Camera-type eye (tissue), 1 donor: Measurements from ENCODE around the gene FABP3.

- RAMPAGE, long total RNA, result no peak
Observed at GRCh38 chr1:29550042-29550638, 313.8 kb downstream of the PTPRU start.

- RAMPAGE, long total RNA, result no peak
Observed at GRCh38 chr1:29984985-29985790, 738.2 kb downstream of the MATN1 start.

GRCh38 chr1:30738789-30739114 is 15.4 kb upstream of the MATN1 start:
- RAMPAGE, long total RNA, result no peak

DNA sequence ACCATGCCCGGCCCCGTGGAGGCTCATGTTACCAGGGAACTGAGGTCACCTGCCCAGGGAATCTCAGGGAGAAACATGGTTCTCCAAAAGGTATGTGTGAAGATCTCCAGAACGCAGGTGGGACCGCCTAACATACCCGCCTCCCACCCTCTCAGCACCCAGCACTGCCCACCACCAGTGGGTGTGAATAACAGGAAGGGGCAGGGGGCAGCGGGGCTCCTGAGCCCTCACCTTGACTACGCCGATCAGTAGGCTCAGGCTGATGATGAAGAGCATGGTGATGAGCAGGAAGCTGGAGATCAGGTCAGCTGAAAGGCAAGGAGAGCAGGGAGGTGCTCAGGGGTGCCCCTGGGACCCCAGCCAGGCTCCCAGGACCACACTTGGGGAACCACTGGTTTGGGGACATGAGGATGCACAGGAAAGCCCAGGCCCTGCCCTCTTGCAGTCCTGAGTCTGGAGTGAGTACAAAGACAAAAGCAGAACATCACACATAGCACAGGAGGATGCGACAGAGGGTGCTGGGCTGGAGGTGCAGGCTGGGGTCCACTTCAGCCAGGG is 16.1 kb downstream of the LAPTM5 start:
- RAMPAGE, long total RNA, result no peak

DNA sequence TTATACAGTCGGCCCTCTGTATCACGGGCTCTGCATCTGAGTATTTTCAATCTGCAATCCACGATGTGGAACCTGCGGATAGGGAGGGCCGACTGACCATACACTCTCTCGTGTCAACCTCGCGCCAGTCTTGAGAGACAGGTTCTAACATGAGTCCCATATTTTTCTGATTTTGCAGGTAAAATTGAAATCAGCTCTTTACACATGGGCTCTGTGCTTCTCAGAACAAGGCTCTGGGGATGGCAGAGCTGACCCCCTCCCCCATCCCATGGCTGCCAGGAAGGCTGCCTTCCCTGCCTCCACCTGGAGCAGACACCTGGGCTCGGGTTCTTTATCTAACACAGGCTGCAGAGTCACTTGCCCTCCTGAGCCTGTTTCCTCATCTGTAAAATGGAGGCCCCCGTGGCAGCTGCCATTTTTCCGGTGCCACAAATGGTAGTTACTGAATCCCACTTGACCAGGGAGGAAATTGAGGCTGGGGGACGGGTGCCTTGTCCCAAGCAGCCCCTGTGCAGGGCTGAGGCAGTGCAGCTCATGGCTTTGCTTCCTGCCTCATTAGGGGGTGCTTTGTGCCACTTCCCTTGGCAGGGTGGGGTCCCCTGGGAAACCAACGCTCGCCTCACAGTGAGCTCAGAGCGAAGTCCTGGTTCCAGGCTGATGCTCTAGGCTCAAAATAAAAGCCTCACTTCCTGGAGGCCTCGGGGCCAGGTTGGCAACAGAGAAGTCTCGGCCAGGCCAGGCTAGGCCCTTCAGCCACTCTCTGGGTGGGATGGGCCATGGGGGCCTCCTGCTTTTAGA is 7.0 kb downstream of the LAPTM5 start:
- RAMPAGE, long total RNA, result no peak

DNA sequence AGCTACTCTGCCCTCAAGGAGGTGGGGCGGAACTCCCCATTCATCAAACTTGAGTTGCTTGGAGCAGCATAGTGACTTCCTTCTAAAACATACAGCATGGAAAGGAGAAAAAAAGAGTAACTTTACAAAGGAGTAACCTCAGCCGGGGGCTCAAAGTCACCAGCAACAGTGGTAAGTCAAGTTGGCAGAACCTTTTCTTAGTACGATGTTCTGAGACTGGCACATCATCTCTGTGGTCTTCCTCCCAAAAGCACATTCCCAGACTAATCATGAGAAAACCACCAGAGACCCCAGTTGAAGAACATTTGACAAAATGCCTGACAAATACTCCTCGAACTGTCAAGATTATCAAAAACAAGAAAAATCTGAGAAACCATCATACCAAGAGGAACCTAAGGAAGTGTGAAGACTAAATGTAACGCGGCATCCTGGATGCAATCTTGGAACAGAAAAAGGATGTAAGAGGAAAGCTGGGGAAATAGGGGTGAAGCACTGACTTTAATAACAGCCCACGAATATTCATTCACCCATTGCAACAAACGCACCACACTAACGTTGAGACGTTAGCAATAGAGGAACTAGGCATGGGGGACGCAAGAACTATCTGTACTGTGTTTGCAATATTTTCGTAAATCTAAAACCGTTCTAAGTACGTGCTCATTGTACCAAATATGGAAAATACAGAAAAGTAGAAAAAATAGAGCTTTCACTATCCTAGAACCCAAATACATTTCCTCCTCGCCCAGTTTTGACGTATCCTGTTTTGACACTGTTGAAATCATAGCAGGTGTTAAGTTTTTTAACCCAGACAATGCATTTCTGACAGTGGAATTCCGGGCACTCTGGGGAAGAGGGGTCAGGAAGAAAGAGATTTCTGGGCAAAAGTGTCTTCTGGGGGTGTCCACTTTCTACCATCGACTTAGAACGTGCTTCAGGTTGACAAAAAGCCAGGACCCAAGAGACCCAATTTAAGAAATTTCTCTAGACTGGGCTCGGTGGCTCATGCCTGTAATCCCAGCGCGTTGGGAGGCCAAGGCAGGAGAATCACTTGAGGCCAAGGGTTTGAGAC is 4.0 kb downstream of the LAPTM5 start:
- RAMPAGE, long total RNA, result no peak

DNA sequence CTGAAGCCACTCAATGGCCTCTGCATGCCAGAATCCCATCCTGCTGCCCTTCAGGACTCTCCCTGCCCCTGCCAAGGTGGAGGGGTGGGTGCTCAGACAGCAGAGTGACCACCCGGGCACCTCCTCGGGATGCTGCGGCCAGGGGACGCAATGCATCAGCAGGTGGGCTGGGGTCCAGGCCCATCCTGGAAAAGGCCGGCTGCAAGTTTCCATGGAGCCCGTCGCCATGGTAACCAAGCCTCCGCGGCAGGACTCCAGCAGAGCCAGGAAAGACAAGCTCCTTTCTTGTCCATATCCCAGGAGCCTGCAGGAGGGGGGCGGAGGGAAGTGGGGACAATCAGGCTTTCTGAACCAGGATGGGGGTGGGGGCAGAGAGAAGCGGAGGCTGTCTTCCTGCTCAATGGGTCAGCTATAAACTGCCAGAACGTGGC is 58.6 kb upstream of the LAPTM5 start:
- RAMPAGE, long total RNA, result no peak

GRCh38 chr1:30854111-30854481 is 54.5 kb downstream of the SDC3 start:
- RAMPAGE, long total RNA, result no peak

- RAMPAGE, long total RNA, result no peak
Observed at GRCh38 chr1:30896967-30897392, 11.6 kb downstream of the SDC3 start.

DNA sequence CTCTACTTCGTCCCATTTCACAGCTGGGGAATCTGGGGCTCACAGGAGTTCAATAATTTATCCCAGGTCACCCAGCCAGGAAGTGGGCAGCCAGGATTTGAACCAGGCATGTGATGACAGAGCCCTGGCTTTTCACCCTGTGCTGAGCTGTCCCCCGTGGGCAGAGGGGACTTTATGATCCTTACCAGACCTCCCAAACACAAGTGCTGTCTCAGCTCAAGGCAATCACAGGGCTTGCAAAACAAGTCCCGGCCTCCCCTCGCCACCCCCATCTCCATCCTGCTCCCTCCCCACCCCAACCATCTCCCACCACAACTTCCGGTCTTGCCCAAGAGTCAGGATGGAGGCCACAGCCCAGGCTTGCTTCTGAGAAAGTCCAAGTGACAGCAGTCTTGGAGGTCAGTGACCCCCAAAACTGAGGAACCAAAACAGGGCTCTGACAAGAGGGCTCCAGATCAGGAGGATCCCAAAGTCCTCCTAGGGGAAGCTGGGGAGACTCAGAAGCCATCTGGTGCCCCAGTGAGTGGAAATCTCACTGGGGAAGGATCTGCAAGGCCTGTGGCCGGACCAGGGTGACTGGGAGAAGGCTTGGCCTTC is 4.4 kb upstream of the SDC3 start:
- RAMPAGE, long total RNA, result no peak

DNA sequence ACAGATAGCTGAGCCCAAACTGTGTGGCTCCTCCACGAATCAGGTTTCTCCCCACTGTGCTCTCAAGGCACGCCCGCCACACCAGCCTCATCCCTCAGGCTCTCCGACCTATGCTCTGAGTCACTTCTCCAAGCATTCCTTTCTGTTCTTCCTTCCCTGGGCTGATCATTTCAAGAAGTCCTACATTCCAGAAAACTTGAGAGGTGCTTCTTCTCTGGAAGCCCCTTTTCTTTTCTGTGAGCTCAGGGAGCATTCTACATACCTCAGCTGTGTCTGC is 25.4 kb upstream of the SDC3 start:
- RAMPAGE, long total RNA, result no peak

- RAMPAGE, long total RNA, result no peak
Observed at GRCh38 chr1:31100938-31101504, 35.5 kb upstream of the PUM1 start.

- RAMPAGE, long total RNA, result no peak
Observed at GRCh38 chr1:31327302-31327755, 30.5 kb downstream of the ZCCHC17 start.

- RAMPAGE, long total RNA, result no peak
Observed at GRCh38 chr1:31364441-31365195, 8.3 kb downstream of the FABP3 start.

DNA sequence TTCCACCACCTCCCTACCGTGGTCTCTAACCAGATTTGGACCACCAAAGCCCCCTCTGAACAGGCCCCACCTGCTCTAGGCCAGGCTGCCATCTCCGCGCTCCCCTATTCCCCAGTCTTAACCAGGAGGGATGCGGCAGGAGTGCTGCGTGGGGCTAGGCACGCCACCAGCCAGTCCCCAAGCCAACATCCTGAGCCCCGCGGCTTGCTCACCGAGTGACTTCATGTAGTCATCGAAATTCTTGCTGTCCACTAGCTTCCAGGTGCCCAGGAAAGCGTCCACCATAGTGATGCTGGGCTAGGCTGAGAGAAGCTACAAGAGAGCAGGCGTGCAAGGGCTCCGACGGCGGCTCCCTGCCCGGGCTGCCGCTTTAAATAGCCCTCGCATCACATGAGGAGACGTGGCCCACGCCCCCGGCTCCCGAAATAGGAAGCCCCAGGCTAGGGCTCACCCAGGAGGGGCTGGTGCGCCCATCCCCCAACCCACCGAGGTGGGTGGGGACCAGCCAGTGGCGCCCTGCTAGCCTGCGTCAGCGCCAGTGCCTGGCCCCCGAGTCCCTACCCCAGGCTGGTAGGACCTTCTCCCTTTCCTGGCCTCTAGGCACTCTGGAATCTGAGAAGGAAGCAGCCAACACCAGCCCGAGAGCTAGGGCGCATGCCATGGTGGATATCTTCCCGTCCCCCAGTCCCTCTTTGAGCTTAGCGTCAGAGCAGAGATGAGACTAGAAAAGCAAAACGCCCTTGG is at the start of gene FABP3:
Gene FABP3 (minus strand): TSS at position 347 of the 744 bp plus-strand sequence.
- RAMPAGE, long total RNA, result start-site peak on the minus strand centred at position 398 of the sequence, 179 bp wide, 515 reads

DNA sequence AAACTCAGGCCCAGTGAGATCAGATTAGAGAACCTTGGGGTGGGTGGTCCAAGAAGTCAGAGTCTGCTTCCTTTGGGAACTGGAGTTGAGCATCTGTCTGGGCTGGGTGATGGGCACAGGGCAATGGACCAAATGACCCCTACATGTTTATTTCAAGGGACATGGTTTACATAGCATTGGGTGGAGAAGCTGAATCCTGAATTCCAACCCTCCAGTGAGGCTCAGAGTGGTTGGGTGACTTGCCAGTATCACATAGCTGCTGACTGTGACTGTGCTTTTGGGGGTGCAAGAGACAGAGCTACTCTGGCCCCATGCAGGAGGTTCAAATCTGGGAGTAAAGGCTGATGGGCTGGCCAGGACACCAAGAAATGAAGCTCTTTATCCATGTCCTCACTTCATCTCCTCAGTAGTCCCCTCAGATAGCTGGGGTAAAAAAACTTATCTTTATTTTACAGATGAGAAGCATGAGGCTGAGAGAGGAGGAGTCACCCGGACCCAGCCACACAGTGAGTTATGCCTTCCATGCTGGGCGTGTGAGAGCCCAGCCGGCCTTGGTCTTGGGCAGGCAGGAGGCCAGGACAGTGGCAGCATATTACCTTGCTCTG is 3.0 kb upstream of the SERINC2 start:
- RAMPAGE, long total RNA, result no peak

- RAMPAGE, long total RNA, result no peak
Observed at GRCh38 chr1:31413661-31414457, 846 bp downstream of the SERINC2 start.

- RAMPAGE, long total RNA, result no peak
Observed at GRCh38 chr1:31434762-31435246, 21.8 kb downstream of the SERINC2 start.

DNA sequence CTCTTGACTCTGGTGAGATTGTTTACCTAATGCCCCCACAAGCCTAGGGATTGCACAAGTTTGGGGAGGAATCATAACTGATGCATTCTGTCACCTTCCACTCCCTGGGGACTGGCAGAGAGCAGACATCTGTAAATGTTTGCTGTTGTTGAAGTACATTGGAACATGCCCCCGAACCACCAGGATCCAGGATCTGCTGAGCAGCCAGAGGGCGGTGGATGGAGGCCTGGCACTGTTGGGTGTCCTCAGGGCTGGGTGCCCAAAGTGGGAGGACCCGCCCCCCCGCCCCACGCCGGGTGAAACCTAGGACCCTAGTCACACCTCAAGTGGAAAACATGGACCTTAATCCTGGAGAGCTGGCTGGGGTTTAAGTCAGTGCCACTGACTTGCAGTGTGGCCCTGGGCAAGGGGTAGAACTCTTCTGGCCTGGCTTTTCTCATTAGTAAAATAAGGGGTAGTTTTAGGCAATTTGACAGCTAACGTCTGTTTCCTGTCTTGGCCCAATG is 32.2 kb downstream of the SERINC2 start:
- RAMPAGE, long total RNA, result no peak

DNA sequence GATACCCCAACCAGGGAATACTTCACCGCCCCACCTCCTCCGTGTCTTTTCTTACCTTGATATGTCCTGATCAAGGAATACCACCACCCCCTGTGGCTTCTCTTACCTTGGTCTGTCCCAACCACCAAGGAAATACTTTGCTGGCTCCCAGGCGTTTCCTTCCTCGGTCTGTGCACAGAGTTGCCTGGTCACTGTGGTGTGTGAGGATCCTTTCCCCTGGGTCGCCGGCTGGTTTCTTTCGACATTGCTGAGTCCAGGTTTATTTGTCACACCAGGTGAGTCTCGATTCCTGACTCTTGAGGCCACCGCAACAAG is 57.9 kb downstream of the SERINC2 start:
- RAMPAGE, long total RNA, result no peak